ENCODE measurements around the genes RABGGTB, ASB17 and USP33.

- PRO-cap, result no peak
- RAMPAGE, long total RNA, 2 experiments, result no peak in any of the 2 experiments
These were observed 46.5 kb upstream of the ACADM start for GRCh38 chr1:75677848-75678579.

DNA sequence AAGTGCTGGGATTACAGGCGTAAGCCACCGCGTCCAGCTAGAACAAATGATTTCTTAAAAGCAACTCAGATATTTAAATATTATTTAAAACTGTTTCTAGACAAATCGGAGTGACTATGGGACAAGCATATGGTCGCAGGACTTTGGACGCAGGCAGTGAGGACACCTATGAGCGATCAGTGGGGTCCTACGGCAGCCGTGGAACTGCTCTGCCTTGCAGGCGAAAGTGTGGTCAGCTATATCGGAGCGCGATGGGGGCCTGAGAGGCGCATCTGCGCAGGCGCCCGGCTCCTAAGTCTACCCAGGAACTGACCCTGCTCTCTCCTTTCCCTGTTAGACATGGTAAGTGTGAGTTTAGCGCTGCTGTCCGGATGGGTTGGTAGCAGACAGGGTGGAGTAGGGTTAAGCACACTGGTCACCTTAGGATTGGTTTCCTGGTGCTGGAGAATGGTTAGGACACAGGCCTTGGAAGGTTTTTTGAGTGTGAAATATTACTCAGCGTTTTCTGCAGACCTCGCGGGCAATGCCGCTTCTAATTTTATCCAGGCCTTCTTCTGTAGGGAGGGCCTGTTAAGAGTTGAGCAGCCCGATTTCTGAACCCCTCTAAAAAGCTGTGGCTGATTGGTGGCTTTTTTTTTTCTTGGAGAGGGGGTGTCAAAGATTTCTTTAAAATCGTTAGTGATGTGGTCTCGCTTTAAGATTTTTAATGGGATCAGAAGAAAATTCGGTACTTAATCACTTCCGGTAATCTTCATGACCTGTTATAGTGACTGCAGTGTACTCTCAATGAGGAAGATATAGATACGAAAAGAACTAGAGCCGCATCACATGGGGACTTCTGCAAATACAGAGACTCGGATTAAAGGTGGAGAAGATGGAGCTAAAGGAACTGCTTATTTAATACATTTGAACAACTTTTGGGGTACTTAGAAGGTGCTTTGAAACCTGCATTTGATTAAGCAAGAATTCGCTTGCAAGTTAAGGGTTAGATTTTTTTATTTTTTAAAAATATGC is at the start of gene RABGGTB:
Gene RABGGTB (plus strand): TSS at position 324 of the 1,014 bp plus-strand sequence.
- PRO-cap, result bidirectional peak, plus-strand start at position 324 of the sequence, minus-strand start at position 170 of the sequence; bidirectional peak, plus-strand start at position 827 of the sequence, minus-strand start at position 788 of the sequence
- RAMPAGE, long total RNA, 2 experiments, result no peak in any of the 2 experiments

GRCh38 chr1:75797697-75798361 is 1.1 kb downstream of the MSH4 start:
- PRO-cap, result no peak
- RAMPAGE, long total RNA, 2 experiments, result no peak in any of the 2 experiments

DNA sequence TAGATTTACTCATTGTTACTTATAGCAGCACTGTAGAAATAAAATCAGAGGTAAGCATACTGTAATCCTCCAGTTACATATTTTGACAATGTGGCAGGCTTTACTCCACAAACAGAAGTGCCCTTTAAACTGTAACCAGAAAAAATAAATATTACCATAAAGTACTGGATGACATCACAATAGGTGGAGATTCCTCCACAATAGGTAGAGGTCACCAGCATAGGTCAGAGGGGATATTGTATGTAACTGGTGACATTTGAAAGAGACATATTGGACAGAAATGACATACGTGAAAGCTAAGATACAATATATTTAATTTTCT is at the start of gene ASB17:
Gene ASB17 (minus strand): TSS at position 126 of the 322 bp plus-strand sequence.
- PRO-cap, result no peak
- RAMPAGE, long total RNA, 2 experiments, result no peak in any of the 2 experiments

GRCh38 chr1:76198154-76198634 is 123.6 kb downstream of the ST6GALNAC3 start:
- PRO-cap, result no peak
- RAMPAGE, long total RNA, 2 experiments, result no peak in any of the 2 experiments

DNA sequence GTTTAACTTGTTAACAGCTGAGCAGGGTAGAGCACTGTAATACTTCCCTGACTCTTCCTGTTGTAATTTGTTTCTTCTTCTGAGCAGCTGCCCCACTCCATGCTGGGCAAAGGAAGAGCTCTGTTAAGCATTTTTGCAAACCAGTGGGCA is 220.3 kb downstream of the ST6GALNAC3 start:
- PRO-cap, result no peak
- RAMPAGE, long total RNA, 2 experiments, result no peak in any of the 2 experiments

DNA sequence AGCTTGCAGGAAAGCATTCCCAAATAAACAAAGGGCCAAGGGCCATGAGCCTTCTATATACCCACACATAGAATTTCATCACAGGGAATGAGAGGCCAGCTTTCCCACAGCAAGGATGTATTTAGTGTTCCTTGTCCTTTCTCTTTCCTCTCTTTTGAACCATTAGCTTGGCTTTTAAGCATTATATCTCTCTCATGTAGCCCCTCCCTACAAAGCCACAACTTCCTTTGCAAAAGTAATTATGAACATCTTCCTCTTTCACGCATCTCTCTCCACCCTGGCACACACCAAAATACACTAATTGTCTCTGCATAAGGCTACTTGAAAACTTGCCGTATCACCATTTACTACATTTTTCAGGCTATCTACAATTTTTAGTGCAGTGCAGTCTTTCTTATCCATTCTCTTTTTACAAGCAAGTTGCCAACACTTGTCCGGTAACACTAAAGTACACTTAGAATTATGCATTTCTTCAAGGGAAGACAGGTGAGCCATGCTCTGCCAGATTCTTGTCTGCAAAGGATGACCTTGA is 1.8 kb upstream of the AK5 start:
- PRO-cap, result no peak
- RAMPAGE, long total RNA, 2 experiments, result no peak in any of the 2 experiments

DNA sequence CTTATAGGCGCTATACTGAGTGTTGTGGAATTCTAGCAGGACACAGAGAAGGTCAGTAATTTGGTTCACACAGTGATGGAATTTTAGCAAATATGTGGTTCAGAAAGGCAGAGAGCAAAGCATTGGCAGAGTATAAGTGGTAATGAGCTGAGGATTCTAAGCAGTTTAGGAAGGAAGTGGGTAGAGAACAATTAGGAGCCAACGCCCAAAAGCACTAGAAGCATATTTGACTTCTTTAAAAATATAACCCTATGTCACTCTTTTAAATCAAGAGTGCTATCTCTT is 149.5 kb downstream of the AK5 start:
- PRO-cap, result no peak
- RAMPAGE, long total RNA, 2 experiments, result no peak in any of the 2 experiments

- PRO-cap, result no peak
- RAMPAGE, long total RNA, 2 experiments, result no peak in any of the 2 experiments
These were observed 186.7 kb downstream of the AK5 start for GRCh38 chr1:77468438-77468980.

DNA sequence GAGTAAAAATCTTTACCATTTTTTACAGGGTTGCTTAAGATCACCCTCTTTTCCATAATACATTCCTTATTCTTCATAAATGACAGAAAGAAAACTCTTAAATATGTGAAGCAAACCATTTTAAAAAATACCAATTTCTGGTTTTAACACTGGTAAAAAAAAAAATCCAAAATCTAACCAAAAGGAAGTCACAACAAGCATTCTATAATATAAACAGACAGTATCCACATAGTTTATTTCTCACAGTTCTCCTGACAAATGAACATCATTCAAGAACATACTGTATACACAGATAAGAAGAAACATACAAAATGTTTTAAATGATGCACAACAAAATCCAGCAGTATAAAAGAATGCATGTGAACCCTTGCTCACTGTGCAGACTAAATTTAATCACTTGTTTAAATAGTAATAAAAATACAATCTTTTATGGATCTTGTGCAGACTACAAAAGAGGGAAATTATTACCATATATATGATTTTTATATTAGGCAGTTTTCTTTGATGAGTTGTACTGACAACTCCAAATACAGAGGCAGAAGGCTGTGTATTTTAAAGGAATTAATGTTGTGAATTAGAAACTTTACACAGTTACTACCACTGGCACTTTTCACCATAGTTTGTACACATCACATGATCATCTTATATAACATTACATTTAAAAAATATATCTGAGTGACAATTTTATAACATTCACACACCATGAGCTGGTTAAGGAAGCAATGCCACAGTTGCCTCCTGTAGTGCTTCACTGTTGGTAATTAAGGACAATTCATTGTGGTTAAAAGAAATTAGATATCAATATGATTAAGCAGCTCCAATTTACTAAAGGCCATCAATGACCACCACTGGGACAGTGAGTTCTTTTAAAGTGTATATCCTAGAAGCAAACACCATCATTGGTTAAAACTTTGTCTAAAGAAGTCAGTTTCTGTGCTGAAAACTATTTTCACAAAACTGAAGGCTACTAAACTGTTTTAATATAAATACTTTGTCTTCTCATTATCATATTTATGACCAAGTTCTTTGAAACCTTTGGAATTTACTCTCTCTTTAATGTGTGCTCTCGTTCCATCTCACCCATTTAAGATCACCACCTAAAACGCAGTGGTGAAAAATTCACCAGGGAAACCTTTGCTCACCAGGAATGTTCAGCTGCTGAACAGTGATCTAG is 117.8 kb downstream of the ZZZ3 start:
- PRO-cap, result no peak
- RAMPAGE, long total RNA, 2 experiments, result no peak in any of the 2 experiments

DNA sequence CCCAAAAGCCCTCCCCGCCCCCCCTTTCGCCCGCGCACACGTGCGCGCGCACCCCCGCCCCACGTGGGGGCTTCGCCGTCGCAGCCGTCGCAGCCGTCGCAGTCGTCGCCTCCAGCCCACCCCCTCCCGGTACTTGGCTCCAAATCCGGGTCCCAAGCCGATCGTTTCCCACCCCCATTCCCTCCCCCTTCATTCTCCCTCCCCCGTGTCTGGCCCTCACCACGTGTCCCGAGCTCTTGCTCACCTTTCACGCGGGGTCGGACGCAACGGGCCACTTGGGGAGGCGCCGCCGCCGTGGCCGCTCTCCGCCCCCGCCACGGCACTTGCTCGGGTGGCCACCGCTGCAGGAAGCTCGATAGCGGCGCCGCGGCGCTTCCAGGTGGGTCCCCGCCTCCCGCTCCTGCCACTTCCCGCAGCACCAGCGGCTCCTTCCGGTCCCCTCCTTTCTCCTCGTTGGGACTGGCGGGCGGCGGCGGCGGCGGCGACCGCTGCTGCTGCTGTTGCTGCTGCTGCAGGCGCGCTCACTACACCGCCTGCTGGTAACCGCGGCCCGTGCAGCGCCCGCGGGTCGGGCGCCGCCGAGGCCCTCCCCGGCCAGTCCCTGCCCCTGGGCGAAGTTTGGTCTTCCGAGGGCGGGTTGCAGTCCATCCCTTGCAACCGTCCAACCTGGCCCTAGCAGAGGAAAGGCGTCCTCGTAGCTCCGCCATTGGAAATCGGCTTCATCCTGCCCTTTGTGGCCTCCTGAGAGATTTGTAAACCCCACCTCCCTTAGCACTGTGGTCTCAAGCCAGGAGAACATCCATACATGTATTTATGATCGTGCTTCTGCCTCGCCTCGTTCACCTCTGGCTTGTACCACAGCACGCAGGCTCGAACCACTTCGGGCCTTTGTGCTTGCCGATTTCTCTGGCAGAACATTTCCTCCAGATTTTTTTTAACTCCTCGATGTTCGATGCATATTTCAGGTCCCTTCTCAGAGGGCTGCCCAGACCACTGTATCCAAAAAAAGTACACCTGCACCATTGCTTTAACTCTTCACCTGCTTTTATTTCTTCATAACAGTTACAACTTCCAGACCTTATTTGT is 903 bp upstream of the ZZZ3 start:
- PRO-cap, result bidirectional peak, plus-strand start at position 92 of the sequence, minus-strand start outside the sequence; bidirectional peak, plus-strand start at position 453 of the sequence, minus-strand start at position 455 of the sequence; bidirectional peak, plus-strand start at position 527 of the sequence, minus-strand start at position 528 of the sequence
- RAMPAGE, long total RNA, 2 experiments, result start-site peak on the minus strand in 2 of 2 experiments, centred at position 376 of the sequence, 238 to 523 reads per replicate

DNA sequence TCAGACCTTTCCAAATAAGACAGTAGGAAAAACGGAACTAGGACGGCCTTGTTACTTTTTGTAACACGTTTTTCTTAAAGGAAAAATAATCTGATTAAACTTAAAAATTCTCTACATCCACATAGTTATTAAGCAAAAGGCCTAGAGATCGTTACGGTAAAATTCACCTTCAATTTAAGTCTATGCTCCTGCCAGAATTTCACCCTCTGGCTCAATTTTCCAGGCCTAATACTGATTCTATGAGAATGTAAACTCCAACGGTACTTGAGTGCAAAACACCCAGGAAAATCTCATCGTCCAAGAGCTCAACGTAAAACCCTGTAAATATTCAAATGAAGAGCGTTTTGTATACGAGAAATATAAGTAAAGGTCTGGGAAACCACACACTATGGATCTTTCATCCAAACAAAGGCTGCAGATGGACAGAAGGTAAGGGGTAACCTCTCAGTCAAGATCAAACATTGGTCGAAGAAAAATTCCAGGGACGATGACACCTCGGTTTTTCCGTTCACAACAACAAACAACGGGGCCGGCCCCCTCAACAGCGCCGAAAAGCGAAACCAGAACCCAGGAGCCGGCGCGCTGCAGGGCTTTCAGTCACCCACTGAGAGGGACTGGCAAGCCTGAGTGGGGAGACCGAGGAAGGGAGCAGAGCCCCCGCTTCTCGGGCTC is 842 bp downstream of the USP33 start:
- PRO-cap, result unidirectional peak, plus-strand start at position 563 of the sequence
- RAMPAGE, long total RNA, 2 experiments, result no peak in any of the 2 experiments

DNA sequence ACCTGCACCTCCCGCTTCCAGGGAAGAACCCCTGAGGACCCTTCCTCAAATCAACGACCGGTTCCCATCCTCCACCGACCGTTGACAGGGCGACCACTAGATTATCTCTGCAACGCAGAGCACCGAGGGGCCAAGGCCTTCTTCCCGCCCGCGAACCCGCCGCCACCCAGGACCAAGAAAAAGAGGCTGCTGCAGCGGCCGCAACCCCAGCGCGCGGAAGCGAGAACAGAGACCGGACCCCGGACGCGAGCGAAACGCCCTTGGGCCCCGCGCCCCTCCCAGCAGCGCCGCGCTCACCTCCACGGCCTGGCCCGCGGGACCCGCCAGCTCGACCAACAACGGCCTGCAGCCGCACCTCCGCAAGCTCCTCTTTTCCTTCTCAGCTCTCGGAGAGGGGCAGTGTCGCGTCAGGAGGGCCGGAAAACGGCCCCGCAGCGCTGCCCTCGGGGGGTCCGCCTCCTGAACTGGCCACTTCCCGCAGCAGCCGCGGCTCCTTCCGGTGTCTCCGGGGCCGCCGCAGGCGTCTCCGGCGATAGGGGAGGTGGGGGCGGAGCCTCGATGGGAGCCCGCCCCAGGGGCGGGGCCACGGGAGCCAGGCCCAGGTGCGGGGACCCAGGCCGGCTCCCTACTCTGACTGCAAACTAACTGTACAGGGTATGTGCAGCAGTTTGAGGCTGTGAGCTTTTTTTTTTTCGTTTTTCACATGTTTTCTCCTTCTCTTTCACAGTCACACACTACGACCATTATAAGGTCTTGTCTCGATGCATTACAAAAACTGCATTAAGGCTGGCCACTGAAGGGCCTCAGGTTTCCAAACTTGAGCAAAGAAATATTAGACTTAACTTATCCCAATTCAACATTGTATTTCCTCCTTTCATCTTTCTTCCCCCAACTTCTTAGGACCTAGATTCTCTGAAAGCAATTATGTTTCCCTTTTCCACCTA is at the start of gene USP33:
Gene USP33 (minus strand): TSS at position 507 of the 944 bp plus-strand sequence.
- PRO-cap, result bidirectional peak, plus-strand start at position 583 of the sequence, minus-strand start at position 466 of the sequence
- RAMPAGE, long total RNA, 2 experiments, result start-site peak on the minus strand in 2 of 2 experiments, centred at positions 443 to 449 of the sequence, 331 to 821 reads per replicate

GRCh38 chr1:77877418-77877898 is 11.0 kb upstream of the NEXN start:
- PRO-cap, result no peak
- RAMPAGE, long total RNA, 2 experiments, result no peak in any of the 2 experiments

DNA sequence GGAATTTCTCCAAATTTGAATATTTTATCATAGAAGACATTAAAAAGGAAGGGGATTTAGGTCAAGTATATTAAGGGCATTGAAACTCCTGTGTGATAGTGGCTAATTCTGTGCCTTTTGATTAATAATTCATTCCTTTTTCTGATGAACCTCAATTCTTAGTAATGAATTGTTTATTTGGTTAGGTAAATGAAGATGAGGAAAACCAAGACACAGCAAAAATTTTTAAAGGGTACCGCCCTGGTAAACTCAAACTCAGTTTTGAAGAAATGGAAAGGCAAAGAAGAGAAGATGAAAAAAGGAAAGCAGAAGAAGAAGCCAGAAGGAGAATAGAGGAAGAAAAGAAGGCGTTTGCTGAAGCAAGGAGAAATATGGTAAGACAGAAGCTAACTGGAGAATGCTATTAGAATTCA is 40.7 kb downstream of the NEXN start:
- PRO-cap, result no peak
- RAMPAGE, long total RNA, 2 experiments, result no peak in any of the 2 experiments

- PRO-cap, result no peak
- RAMPAGE, long total RNA, 2 experiments, result no peak in any of the 2 experiments
These were observed 32.6 kb downstream of the FUBP1 start for GRCh38 chr1:77945883-77947030.

GRCh38 chr1:78038587-78038839 is 7.3 kb upstream of the GIPC2 start:
- PRO-cap, result no peak
- RAMPAGE, long total RNA, 2 experiments, result no peak in any of the 2 experiments

GRCh38 chr1:78082223-78082818 is 36.6 kb downstream of the GIPC2 start:
- PRO-cap, result bidirectional peak, plus-strand start at chr1:78082503, minus-strand start at chr1:78082419; unidirectional peak, plus-strand start at chr1:78082503
- RAMPAGE, long total RNA, 2 experiments, result no peak in any of the 2 experiments

DNA sequence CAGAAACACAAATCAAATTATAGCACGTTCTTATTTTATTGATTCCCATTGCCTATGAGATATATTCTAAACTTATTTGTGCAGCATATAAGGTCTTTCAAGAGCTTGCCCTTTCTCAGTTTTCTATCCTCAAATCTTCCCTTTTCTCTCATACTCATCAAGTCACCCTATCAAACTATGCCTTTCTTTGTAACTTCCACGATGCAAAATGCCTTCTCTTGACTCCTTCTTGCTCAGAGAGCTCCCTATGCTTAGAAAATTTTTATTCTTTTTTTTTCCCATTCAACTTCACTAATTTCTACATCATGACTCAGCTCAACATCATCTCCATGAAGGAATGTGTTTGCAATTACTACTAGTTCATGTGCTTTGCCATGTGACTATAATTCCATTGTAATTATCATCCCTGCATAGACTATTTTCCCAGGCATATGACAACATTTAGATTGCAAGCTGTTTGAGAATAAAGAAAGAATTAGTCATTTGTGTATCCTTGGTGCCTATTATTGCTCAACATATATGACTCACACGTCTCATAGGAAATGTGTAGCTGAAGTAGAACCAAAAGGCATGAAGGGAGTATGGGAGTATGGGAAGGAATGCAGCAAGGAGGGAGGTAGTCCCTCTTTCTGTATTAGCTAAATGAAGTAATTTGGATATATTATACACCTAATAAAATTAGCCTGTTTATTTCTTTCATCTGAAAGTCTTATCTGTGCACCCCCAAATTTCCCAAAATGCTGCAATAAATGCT is 316.6 kb upstream of the ADGRL4 start:
- PRO-cap, result no peak
- RAMPAGE, long total RNA, 2 experiments, result no peak in any of the 2 experiments

GRCh38 chr1:81493464-81494033 is 307.2 kb upstream of the ADGRL2 start:
- PRO-cap, result unidirectional peak, minus-strand start at chr1:81493666
- RAMPAGE, long total RNA, 2 experiments, result no peak in any of the 2 experiments

Measured in right atrium auricular region (tissue), 2 donors.